Tibial nerve (tissue), 3 donors: ENCODE data around the gene KIF25.

GRCh38 chr6:167881182-167882489 lies 54.9 kb downstream of the AFDN start:
- PRO-cap: no peak
- RAMPAGE, long total RNA, 3 experiments: no peak in any of the 3 experiments

GRCh38 chr6:167933223-167933737 lies 64.2 kb upstream of the KIF25 start:
- PRO-cap: no peak
- RAMPAGE, long total RNA, 3 experiments: no peak in any of the 3 experiments

- PRO-cap: no peak
- RAMPAGE, long total RNA, 3 experiments: no peak in any of the 3 experiments
These were observed at the start of gene KIF25 for GRCh38 chr6:167997293-167997744. Gene KIF25, plus strand, starts transcription at chr6:167997671.

DNA sequence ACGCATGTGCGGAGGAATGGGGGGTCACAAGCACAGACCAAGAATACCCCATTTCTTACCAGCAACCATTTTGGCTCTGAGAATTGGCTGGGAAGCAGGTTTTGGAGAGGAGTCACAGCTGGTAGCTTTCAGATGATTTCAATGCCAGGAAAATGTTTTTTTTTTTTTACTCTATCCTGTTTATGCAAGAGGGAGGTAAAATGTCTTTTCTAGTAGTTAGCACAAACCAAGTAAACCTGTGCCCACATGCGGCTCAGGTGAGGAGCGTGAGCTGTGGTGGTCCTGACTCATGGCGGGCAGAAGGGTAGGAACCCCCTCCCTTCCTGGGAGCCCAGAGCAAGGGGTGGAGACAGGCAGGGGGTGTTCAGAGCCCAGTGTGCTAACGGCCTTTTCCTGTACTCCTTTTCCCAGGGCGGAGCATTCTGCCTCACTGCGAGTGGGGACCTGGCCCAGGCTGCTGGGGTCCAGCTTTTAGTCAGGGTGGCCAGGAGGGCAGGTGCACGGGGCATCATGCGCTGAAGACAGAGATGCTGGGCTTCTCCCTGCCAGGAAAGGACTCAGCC lies 32.9 kb downstream of the FRMD1 start:
- PRO-cap: no peak
- RAMPAGE, long total RNA, 3 experiments: no peak in any of the 3 experiments

- PRO-cap: no peak
- RAMPAGE, long total RNA, 3 experiments: no peak in any of the 3 experiments
These were observed 7.3 kb upstream of the DACT2 start for GRCh38 chr6:168326946-168327296.

DNA sequence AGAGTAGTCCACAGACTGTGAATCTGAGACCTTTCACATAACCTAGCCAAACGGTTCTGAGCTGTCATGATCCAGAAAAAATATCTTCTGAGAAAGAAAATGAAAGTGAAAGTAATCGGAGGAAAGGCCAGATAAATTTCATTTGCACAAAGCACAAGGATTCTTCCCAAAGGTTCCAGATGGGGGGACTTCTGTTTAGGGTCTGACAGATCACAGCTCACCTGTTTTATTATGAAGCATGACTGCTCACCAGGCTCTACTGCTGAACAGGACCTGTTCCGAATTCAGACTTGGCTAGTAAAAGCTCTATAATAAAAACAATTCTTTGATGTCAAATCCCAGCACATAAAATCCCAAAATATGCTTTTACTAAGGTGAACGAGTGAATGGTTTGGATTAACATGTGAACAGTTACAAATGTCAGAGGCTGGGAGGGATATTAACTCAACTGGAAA lies 401.8 kb downstream of the THBS2 start:
- PRO-cap: no peak
- RAMPAGE, long total RNA, 3 experiments: no peak in any of the 3 experiments

- PRO-cap: no peak
- RAMPAGE, long total RNA, 3 experiments: no peak in any of the 3 experiments
These were observed 369.2 kb downstream of the THBS2 start for GRCh38 chr6:168884417-168884899.

DNA sequence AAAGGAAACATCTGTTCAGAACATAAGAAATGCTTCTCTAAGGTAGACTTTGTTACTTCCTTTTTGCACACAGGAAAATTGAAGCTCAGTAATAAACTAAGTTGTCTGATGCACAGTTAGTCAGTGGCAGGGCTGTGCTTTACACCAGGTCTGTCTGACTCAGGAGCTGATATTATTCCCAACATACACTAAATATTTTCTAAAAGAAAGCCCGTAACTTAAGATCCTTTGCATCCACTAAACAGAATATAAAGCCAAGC lies 315.5 kb downstream of the THBS2 start:
- PRO-cap: no peak
- RAMPAGE, long total RNA, 3 experiments: no peak in any of the 3 experiments

- PRO-cap: no peak
- RAMPAGE, long total RNA, 3 experiments: no peak in any of the 3 experiments
These were observed 36.3 kb downstream of the THBS2 start for GRCh38 chr6:169217217-169217885.

GRCh38 chr6:169224099-169224918 lies 29.3 kb downstream of the THBS2 start:
- PRO-cap: no peak
- RAMPAGE, long total RNA, 3 experiments: no peak in any of the 3 experiments

DNA sequence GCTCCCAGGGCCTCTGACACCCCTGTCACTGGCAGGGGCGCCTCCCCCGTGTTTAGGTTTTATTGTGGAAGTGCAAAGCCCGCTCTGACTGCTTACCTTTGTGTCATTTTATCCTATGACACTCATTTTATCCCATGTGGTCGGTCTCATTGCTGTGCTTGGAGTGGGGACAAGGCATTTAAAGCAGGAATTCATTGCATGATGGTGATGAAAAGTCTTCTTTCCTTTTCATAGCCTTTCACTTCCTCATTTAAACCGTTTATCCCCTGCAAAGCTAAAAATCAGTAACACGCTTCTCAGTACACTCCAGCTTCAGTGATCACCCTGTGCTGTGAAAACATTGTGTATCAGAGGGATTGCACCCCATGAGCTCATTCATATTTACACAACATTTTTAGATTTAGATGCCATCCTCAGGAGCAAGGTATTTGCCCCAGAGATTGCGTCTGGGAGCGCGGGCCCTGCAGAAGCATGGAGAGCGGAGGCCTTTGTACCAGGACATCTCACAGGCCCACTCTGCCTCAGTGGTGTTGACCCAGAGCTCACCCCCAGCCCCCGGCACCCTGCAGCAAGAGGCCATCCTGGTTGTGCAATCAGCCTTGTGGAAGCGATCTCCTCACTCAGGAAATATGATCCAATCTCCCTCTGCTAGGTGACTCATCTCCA lies 38.7 kb upstream of the THBS2 start:
- PRO-cap: no peak
- RAMPAGE, long total RNA, 3 experiments: no peak in any of the 3 experiments

DNA sequence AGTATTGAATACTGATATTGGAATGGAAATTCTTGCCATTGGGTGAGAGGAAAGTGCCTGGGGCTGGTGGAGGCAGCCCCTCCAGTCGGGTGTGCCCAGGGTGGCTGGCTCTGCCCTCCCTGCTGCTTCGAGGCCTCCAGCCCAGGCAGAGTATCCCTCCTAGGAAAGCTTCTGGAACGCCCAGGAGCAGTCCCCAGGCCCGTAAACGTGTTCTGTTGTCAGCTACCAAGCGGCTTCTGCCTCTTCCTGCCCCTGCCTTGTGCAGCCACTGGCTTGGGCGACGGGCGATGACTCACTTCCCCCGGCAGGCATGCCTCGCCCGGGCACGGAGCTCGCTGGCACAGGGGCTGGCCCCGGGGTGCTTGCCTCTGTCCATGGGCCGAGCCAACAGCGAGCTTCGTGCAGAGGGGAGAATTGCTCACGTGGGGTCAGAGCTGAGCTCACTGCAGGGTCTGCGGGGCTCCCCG lies 86.7 kb upstream of the THBS2 start:
- PRO-cap: no peak
- RAMPAGE, long total RNA, 3 experiments: no peak in any of the 3 experiments

DNA sequence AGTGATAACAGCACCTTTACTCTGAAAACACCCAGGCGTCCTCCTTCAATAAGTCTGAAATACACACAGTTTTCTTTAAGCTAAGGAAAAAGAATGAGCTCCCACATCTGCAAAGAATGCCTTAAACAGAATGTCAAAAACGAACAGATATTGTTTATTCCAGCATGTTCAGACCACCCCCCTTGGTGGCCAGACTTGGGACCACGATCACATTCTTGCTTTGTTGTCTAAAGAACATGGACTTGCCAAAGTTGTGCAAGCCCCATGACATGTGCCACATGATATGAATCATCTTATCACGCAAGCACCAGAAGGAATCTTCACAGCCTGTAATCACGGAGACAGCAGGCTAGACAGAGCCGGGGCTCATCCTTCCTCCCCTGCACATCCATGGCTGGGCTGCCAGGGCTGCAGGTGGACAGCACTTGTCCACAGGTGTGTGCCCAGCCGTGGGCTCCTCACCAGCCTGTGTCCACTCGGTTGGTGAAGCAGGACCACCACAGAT lies 200.9 kb upstream of the THBS2 start:
- PRO-cap: unidirectional peak, plus-strand start at position 332 of the sequence
- RAMPAGE, long total RNA, 3 experiments: no peak in any of the 3 experiments

DNA sequence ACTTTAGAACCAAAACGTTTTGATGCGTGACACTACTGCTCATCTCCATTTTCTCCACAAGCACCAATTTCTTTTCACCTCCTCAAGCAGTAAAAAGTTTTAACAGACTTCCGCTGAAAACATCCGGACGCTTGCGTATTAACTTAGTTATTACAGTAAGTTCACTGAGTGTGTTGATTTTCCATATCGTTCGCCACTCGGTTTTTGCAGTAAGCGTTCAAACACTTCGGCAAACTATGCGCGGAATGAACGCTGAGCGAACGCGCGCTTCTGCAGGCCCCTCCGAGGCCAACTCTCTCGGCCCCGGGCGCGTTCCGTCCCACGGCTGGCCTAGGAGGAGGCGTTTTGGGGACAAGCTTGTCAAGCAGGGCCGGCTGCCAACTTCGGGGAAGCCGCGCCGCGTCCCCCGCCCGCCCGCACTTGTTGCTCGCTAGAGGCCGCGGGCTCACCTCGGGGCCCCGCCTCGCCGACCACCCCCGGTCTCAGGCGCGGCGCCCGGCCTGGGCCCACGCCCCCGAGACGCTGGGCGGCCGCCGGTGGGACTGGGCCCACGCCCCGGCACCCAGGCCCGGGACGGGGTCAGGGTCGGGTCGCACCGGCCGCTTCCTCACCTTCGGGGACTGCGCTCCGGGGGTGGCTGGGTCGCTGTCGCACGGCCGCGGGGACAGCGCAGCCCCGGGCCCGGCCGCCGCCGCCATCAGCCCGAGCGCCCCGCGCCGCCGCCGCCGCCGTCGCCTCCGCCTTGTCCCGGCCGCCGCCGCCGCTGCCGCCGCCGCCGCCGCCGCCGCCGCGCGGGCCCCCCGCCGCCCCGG lies 860 bp downstream of the PHF10 start:
- PRO-cap: bidirectional peak, plus-strand start at position 380 of the sequence, minus-strand start at position 332 of the sequence; bidirectional peak, plus-strand start outside the sequence, minus-strand start at position 765 of the sequence
- RAMPAGE, long total RNA, 3 experiments: no peak in any of the 3 experiments

GRCh38 chr6:169763326-169763662 lies 11.9 kb downstream of the ERMARD start:
- PRO-cap: no peak
- RAMPAGE, long total RNA, 3 experiments: no peak in any of the 3 experiments

DNA sequence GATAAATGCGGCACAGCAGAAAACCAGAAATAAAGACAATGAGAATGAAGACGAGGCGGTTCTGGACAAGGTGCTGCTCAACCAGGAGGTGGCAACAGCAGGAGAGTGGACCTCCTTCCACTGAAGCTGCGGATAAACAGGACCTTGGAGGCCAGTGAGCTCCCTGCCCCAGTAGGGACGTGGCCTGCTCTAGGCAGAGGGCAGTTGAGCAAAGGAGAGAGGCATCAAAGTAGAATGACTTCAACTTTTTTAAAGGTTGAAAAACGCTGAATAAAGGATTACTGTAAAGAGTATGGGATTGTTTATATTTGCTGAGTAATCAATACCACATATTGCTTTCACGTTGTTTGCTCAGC lies 48.0 kb downstream of the ERMARD start:
- PRO-cap: no peak
- RAMPAGE, long total RNA, 3 experiments: no peak in any of the 3 experiments

GRCh38 chr6:169904087-169904616 lies 152.7 kb downstream of the ERMARD start:
- PRO-cap: no peak
- RAMPAGE, long total RNA, 3 experiments: no peak in any of the 3 experiments

- PRO-cap: no peak
- RAMPAGE, long total RNA, 3 experiments: no peak in any of the 3 experiments
These were observed 259.8 kb downstream of the DLL1 start for GRCh38 chr6:170031159-170031451.

DNA sequence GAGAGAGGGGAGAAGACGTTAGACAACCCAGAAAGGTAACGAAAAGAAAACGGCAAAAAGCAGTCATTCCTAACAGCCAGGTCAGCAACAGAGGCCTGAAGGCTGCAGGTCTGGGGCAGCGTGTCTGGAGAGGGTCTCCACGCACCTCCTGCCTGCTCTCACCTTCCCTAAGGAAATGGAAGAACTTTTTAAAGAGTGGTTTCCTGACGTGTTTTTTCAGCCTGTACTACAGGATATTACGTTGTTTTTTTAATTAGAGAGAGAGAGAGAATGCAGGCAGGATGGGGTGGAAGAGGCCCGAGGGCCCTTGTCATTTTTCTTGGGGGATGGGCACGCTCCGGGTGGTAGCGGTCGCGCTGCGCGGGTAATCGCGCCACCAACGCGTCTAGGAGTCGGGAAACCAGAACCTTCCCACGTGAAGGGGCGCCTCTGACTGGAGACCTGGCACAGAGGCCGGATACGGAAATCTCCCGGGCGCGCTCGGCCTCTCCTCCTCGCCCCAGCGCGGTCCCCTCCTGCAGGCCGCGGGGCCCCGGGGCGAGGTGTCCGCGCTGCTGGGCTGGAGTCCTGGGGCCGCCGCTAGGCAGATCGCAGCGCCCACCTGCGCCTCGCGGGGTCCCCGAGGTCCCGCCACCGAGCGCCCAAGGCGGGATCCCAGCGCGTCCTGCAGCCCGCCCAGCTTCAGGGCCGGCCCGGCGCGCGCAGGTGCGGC lies 1.9 kb downstream of the DLL1 start:
- PRO-cap: no peak
- RAMPAGE, long total RNA, 3 experiments: no peak in any of the 3 experiments

DNA sequence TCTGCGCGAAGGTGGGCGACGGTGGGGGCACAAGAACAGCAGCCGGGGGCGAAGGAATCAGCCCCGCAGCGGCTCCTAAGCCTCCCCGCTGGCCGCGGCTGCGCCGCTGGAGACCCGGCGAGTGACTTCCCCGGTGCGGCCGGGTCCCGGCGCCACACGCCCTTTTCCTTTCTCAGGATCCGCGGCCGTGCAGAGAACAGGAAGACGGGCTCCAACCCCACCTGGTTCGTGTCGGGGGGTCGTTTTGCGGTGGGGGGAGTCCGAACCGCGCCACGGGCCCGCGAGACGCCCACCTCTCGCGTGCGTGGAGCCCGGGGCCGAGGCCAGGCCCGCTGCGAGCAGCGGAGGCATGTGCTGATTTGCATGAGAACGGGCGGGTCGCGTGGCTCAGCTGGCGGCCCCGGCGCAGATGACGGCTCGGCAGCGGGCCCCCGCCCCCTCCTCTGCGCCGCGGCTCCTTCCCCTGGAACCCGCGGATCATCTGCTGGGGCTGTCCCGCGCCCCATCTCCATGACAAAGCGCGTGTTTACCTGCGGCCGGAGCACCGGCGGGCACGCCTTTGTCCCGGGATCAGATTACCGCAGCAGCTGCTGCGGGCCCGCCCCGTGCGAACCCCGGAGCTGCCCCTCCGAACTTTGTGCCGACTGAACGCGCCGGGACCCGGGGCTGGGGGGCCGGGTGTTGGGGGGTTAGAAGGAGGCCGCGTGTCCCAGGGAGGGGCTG lies 4.8 kb upstream of the DLL1 start:
- PRO-cap: no peak
- RAMPAGE, long total RNA, 3 experiments: no peak in any of the 3 experiments